Esophagus muscularis mucosa (tissue), 4 donors: ENCODE results near the genes COPS6, TRAPPC14 and AGFG2.

- PRO-cap = no peak
- RAMPAGE, long total RNA, 4 experiments = no peak in any of the 4 experiments
Observed at GRCh38 chr7:99650088-99650424, 29.7 kb downstream of the CYP3A5 start.

DNA sequence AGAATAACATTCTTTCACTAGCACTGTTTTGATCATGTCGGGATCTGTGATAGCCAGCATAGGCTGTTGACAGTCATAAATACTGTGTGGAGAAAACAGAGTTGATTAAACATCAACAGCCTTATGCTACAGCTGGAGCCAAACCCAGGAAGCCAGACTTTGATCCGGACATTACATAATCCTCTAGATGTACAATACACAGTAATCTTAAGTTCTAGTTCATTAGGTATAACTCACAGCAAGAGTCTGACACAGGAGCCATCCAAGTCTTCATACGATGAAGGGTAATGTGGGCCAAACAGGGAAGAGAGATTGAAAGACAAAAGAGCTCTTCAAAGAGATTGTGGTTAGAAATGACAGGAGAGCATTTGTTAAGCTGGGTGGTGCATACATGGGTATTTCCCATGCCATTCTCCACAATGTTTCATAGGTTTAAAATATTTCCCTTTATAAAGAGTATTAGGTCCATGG is 14.6 kb downstream of the CYP3A7 start:
- PRO-cap = no peak
- RAMPAGE, long total RNA, 4 experiments = no peak in any of the 4 experiments

DNA sequence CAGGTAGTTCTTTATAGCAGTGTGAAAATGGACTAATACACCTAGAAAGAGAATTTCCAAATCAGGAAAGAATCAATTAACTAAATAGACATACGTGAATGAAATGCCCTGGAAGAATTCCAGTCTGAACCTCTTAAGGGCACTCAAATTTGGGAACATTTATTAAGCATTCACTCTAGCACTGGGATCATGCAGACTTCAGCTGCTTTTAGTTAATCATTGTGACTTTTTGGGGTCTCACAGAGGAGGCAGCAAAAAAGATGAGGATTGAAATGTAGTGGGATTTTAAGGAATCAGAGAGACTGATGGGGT is 5.0 kb downstream of the CYP3A43 start:
- PRO-cap = no peak
- RAMPAGE, long total RNA, 4 experiments = no peak in any of the 4 experiments

DNA sequence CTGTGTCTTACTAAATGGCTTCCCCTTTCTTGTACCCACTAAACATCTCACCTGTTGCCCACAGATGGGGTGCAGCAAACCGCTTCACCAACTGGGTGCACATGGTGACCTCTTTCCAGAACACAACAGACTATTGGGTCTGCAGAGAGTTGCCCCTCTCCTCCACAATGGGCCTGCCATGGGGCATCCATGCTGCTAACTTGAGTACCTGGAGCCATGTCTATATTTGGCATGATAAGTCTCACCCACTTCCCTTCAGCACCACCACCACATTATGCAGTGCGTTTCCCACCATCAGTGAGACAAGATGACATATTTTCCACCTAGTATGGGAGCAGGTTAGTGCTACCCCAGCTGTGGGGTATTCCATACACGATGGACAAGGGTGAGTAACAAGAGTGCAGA is 21.0 kb upstream of the OR2AE1 start:
- PRO-cap = no peak
- RAMPAGE, long total RNA, 4 experiments = no peak in any of the 4 experiments

GRCh38 chr7:99997190-99998234 is 17.9 kb upstream of the ZKSCAN1 start:
- PRO-cap = bidirectional peak, plus-strand start at chr7:99997693, minus-strand start at chr7:99997761
- RAMPAGE, long total RNA, 4 experiments = no peak in any of the 4 experiments

DNA sequence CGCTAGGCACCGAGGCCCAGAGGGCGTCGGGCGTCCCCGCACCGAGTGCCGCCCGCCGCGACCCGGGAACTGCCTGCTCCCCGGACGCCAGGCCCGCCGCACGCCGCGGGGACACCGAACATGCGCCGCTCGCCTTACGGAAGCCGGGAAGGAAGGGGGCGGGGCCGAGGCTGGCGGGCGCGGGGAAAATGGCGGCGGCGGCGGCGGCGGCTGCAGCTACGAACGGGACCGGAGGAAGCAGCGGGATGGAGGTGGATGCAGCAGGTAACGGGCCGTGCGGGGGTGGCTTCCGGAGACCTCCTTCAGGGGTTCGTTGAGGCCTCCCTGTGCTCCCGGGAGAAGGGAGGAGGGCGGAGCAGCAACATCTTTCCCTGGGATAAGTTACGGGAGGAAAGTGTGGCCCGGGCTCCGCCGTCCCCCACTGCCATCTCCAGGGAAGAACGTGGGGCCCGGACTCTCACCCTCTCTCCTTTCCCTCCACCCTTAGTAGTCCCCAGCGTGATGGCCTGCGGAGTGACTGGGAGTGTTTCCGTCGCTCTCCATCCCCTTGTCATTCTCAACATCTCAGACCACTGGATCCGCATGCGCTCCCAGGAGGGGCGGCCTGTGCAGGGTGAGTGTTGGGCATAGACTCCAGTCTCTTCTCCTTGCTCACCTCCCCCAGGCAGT is at the start of gene COPS6:
Gene COPS6 (plus strand): TSS at position 167 of the 669 bp plus-strand sequence.
- PRO-cap = bidirectional peak, plus-strand start at position 176 of the sequence, minus-strand start at position 107 of the sequence
- RAMPAGE, long total RNA, 4 experiments = start-site peak on the plus strand in 4 of 4 experiments, centred at positions 177 to 181 of the sequence, 238 to 1,482 reads per replicate

DNA sequence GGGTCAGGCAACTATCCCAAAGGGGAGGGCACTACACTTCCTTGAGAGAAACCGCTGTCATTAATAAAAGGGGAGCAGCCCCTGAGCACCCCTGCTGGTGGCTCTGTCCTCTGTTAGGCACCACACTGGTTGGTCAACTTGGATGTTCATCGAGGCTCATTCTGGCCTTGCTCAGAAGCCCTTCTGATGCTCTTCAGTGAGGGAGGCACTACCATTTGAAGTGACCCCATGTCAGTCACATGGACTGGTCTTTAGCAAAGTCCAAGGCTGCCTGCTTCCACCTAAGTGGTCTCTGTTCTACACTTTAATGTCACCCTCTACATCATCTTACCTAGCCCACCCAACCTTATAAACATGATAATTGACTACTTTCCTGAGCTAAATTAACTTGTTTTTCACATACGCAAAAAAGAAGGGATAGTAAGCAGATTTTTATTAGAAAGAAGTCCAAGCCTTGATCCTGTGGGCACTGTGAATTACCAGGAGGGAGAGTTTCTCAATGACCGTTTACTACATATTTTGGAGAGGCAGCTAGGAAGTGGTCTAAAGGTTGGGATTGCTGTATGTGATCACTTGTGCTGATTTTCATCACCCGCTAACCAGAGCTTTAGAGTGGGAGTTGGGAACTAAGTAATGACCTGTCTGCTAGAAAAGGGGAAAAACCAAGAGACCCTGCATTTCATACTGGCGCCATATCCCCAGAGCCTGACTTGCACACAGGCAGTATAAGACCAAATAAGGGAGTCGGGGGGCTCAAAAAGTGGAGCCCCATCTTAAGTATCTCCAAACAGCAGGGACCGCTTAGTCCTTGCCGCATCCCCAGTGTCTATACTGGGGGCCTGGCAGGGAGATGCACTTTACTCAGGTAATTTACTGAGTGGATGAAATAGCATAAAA is 3.3 kb downstream of the COPS6 start:
- PRO-cap = no peak
- RAMPAGE, long total RNA, 4 experiments = no peak in any of the 4 experiments

GRCh38 chr7:100130682-100131426 is 4.1 kb downstream of the MBLAC1 start:
- PRO-cap = no peak
- RAMPAGE, long total RNA, 4 experiments = no peak in any of the 4 experiments

DNA sequence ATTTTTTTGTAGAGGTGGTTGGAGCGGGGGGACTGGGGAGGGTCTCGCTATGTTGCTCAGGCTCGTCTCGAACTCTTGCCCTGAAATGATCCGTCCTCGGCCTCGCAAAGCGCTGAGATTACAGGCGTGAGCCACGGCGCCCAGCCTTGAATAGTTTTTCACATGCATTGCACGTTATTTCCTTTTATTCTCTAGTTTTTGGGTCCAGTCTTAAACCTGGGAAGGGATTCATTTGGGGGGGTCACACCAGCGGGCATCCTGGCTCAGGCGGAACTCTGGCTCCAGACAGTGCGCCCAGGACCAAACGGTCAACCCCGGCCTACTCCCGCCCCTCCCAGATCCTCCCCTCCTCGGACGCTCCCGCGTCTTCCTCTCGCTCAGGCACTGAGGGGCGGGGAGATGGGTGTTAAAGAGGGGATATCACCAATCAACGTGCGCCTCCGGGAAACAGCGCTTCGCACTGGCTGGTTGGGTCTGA is 339 bp upstream of the LAMTOR4 start:
- PRO-cap = bidirectional peak, plus-strand start outside the sequence, minus-strand start at position 277 of the sequence
- RAMPAGE, long total RNA, 4 experiments = no peak in any of the 4 experiments

DNA sequence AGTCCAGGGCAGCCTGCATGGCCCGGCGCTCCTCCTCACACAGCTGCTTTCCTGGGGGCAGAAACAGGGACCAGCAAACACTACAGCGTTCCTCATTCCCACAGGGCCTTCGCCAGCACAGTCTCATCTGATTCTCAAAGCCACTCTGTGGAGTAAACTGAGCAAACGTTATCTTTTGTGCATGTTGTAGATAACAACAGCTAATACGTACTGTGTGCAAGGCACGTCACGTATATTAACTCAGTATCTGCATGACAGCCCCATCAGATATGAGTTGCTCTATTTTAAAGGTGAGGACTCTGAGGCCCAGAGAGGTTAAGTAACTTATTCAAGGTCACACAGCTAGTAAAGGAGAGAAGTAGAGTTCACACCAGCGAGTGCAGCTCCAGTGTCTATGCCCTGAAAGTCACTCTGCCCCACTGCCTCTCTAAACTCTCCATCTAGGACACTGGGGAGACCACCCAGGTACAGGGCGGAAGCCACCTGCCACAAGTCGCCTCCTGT is 2.7 kb downstream of the TRAPPC14 start:
- PRO-cap = no peak
- RAMPAGE, long total RNA, 4 experiments = no peak in any of the 4 experiments

GRCh38 chr7:100158590-100159158 is at the start of gene TRAPPC14:
Gene TRAPPC14, minus strand, starts transcription at chr7:100158723.
- PRO-cap = bidirectional peak, plus-strand start at chr7:100158783, minus-strand start at chr7:100158685
- RAMPAGE, long total RNA, 4 experiments = no peak in any of the 4 experiments

DNA sequence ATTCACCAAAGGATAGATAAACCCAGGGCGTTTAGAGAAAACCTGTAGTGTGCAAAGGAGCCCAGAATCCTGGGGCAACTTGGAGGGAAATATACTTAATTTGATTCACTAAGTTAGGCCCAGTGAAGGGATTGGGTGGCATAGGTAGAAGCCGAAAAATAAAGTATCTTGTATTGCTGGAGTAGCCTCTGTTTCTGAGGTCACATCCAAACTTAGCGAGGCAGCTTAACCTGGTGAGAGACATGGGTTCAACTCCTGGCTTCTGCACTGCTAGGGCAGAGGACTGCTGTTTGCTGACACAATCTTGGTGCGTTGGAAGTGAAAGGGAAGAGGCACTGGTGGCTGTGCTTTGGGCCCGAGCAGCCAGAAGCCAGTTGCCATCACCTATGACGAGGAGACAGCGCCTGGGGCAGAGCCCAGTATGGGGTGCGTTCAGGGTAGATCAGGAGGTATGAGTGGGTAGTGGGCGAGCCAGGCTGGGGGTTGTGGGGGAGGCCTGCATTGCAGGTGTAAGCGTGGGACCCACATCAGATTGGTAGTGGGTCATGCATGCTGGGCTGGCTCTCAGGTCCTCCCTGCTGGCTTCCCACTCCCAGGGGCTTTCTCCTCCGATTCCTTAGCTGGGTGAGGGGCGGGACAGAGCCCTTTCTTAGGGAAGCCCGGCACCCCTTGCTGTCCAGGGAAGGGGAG is 629 bp upstream of the PVRIG start:
- PRO-cap = no peak
- RAMPAGE, long total RNA, 4 experiments = no peak in any of the 4 experiments

GRCh38 chr7:100247219-100247899 is 27.6 kb downstream of the PVRIG start:
- PRO-cap = no peak
- RAMPAGE, long total RNA, 4 experiments = no peak in any of the 4 experiments

DNA sequence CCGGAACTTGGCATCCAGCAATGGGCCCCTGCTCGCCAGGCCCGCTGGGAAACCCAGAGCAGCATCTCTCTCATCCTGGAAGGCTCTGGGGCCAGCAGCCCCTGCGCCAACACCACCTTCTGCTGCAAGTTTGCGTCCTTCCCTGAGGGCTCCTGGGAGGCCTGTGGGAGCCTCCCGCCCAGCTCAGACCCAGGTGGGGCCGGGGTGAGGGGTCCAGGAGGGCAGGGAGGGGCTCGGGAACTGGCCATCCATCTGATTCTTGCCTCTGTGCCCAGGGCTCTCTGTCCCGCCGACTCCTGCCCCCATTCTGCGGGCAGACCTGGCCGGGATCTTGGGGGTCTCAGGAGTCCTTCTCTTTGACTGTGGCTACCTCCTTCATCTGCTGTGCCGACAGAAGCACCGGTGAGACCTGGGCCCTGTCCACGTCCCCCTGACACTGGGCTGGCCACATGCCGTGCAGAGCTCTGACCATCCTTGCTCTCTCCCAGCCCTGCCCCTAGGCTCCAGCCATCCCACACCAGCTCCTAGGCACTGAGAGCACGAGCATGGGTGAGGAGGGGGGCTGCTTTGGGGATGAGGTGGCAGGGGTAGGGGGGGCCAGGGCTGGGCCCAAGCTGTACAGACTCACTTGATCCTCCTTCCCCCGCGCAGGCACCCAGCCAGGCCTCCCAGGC is 5.1 kb upstream of the PILRB start:
- PRO-cap = no peak
- RAMPAGE, long total RNA, 4 experiments = no peak in any of the 4 experiments

DNA sequence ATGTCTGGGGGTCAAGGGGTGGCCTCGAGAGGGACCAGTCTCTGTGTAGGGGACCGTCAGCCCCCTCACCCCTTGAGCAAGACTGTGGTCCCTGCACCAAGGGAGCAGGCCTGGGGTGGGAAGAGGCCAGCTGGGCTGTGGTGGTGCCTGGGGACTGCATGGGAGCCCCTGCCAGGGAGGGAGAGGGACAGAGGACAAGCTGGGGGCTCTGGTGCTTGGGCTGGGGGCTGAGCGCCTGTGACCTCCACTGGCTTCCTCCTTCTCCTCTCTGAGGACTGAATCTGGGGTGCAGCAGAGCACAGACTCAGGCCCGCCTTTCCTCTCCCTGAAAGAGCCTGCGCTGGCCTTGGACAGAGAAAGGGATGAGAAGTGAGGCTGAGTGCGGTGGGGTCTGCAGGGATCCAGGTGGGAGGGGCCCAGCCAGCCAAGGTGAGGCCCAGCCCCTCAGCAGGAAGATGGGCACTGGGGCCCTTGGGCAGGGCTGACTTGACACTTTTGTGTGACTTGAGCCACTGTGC is 691 bp upstream of the PILRB start:
- PRO-cap = no peak
- RAMPAGE, long total RNA, 4 experiments = no peak in any of the 4 experiments

DNA sequence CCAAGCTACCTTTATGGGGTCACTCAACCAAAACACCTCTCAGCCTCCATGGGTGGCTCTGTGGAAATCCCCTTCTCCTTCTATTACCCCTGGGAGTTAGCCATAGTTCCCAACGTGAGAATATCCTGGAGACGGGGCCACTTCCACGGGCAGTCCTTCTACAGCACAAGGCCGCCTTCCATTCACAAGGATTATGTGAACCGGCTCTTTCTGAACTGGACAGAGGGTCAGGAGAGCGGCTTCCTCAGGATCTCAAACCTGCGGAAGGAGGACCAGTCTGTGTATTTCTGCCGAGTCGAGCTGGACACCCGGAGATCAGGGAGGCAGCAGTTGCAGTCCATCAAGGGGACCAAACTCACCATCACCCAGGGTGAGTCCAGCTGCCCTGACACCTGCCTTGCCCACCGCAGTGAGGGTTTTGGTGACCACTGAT is 809 bp downstream of the PILRB start:
- PRO-cap = no peak
- RAMPAGE, long total RNA, 4 experiments = no peak in any of the 4 experiments

DNA sequence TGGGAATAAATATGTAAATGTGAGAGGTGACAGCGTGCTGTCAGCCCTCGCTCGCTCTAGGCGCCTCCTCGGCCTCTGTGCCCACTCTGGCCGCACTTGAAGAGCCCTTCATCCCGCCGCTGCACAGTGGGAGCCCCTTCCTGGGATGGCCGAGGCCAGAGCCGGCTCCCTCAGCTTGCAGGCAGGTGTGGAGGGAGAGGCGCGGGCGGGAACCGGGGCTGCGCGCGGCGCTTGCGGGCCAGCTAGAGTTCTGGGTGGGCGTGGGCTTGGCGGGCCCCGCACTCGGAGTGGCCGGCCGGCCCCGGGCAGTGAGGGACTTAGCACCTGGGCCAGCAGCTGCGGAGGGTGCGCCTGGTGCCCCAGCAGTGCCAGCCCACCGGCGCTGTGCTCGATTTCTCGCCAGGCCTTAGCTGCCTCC is 8.3 kb downstream of the PILRA start:
- PRO-cap = no peak
- RAMPAGE, long total RNA, 4 experiments = no peak in any of the 4 experiments

GRCh38 chr7:100434442-100435240 is 1.7 kb downstream of the PPP1R35 start:
- PRO-cap = no peak
- RAMPAGE, long total RNA, 4 experiments = no peak in any of the 4 experiments

DNA sequence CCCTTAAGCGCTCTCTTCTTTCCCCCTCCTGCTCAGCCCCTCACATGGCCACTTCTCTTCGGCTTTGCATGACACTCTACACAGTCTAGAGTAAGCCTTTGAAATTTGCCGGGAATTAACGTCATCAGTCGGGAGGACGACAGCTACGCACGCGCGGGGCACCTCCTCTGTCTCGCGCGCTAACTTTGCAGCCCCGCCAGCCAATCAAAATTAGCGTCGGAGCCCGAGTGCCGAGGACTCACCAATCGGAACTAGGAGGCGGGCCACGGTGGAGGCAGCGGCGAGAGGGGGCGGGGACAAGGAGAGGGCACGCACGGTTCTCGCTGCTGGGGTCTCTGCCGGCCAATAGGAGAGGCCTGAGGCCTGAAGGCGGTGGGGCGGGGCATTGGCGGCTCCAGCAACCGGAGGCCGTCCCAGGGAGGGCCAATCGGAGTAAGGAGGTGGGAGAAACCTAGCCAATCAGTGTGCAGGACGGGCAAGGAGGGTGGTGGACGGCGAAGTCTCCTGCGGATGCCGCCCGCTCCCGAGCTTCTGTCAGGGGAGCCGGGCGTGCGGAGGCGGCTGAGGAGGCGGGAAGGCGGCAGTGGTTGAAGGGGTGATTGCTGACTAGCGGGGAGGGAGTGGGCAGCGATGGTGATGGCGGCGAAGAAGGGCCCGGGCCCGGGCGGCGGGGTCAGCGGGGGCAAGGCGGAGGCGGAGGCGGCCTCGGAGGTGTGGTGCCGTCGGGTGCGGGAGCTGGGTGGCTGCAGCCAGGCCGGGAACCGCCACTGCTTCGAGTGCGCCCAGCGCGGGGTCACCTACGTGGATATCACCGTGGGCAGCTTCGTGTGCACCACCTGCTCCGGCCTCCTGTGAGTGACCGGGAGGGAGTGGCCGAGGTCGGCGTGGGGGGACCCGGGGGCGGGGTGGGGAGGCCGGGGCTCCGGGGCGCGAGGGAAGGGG is at the start of gene AGFG2:
Gene AGFG2 (plus strand): TSS at position 487 of the 942 bp plus-strand sequence.
- PRO-cap = unidirectional peak, minus-strand start at position 66 of the sequence; unidirectional peak, plus-strand start at position 478 of the sequence; unidirectional peak, plus-strand start at position 583 of the sequence
- RAMPAGE, long total RNA, 4 experiments = start-site peak on the plus strand in 2 of 4 experiments, centred at positions 506 to 507 of the sequence, 161 to 310 reads per replicate

DNA sequence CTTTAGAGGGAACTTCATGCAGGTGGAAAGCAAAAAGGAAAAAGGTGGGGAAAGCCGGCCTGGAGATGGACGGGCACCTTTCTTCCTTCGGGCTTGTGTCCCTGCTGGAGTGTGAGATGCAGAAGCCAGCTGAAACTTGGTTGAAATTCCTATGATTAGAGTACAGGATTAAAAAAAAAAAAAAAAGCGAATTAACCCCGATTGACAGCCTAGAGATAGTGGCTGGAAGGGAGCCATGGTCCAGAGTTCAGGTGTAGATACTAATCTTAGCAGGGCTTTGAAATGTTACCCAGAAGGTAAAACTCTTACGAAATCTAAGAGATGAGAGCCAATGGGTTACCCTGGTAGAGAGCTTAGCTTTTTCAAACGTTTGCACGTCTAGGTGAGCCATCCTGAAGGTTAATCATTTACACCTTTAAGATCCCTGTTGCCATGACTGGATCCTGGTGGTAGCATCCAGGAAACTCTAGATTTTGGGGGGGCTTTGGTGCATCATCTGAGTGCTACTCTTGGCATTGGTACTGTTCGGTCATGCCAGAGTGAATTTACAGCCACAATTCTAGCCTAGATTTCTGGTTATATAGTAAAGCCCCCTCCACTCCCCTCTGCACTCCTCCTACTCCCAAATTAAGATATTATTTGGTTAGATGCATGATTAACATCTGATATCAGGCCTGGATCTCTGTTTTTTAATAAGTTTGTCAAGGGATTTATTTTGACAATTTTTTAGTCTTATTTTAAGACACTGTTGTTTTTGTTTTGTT is 1.1 kb downstream of the AGFG2 start:
- PRO-cap = no peak
- RAMPAGE, long total RNA, 4 experiments = no peak in any of the 4 experiments